PC-3 (cell line): ENCODE data around the genes KRT3, PFDN5 and AAAS.

- RAMPAGE, long total RNA: no peak
Measured at GRCh38 chr12:52242900-52243797, 10.1 kb downstream of the KRT7 start.

- RAMPAGE, long total RNA: no peak
Measured at GRCh38 chr12:52514344-52515291, 5.6 kb downstream of the KRT5 start.

- RAMPAGE, long total RNA: no peak
Measured at GRCh38 chr12:52515423-52516006, 4.7 kb downstream of the KRT5 start.

- RAMPAGE, long total RNA: no peak
Measured at GRCh38 chr12:52795976-52796342, at the start of gene KRT3. Gene KRT3 (minus strand): TSS chr12:52796117.

- RAMPAGE, long total RNA: no peak
Measured at GRCh38 chr12:52884177-52884999, 20.5 kb downstream of the KRT8 start.

DNA sequence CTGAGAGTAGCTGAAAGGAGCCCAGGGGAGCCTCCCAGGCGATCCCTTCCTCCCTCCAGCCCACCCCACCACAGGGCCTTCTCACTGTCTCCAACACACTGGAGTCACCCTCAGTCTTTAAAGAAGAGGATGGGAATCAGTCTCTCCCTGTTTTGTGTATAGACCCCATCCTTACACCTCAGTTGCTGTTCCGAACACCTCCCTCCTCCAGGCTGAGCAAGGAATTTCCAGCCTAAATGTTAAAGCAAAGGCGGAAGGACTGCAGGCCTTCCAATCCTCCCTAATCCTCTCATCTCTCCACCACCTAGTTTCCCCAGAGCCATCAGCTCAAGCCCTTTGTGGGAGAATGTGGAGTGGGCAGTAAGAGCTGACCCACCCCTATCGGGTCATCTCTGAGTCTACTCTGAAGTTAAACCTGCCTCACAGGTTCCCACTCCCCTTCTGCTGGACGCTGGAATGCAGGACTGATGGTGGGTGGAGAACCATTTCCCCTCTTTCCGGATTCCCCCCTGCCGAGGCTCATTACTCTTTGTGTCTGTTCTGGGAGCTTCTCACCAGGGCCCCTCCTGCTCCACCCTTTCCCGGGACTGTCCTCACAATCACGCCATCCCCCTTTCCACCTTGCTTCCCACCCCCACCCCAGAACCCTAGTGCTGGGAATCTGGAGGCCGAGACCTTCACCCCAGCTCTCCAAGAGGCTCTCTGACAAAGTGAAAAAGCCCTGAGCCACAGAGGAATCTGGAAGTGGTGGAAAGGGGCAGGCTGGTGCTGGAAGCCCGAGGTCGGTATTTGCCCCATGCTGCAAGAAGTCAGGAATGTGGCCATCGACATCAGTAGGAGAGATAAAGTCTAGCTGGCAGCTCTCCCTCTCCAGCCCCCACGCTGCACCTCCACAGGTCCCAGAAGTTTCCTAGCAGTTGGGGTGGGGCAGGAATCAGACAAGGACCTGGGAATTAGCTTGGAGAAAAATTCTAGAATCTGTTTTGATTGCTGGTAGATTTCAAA lies 3.4 kb upstream of the KRT18 start:
- RAMPAGE, long total RNA: no peak

GRCh38 chr12:53043496-53043734 lies 6.5 kb upstream of the TNS2 start:
- RAMPAGE, long total RNA: no peak

GRCh38 chr12:53053444-53053954 lies 3.6 kb downstream of the TNS2 start:
- RAMPAGE, long total RNA: no peak

DNA sequence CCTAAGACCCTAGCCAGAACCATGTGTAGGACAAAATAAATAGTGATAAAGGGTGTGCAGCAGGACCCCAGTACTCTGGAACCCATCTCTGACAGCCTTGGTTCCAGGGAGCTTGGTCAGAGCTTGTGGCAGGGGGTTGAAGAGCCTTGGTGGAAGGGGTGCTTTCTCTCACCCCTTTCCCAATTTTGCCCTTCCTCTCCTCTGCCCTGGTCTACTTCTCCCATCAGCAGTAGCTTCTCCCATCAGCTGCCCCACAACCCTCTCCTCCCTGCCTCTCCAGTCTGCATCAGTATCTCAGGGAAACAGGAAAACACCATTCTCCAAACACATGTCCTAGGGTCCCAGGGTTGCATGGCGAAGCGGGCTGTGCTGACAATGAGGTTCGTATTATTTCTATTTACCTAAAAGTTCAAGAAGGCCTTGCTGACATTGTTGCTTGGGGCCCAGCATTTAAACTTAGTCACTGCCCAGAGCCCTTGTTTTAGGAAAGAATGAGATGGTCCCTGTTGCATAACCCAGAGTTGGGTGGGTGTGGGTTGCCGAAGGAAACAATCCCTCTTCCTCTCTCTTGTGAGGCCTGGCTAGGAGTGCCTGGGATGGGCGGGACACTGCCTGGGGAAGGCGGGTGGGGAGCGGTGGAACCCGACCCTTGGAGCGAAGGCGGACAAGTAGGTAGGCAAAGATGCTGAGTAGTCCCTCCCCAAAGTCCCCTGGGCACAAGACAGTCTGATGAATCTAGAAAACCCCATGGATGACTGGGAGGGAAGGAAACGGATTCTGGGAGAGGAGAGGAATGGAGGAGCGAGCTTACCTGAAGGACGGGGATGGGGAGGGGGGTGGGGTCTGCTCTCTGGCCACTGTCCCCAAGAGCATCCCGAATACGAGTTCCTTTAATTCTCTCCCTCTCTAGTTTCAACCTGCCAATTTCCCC lies 1.2 kb upstream of the IGFBP6 start:
- RAMPAGE, long total RNA: no peak

DNA sequence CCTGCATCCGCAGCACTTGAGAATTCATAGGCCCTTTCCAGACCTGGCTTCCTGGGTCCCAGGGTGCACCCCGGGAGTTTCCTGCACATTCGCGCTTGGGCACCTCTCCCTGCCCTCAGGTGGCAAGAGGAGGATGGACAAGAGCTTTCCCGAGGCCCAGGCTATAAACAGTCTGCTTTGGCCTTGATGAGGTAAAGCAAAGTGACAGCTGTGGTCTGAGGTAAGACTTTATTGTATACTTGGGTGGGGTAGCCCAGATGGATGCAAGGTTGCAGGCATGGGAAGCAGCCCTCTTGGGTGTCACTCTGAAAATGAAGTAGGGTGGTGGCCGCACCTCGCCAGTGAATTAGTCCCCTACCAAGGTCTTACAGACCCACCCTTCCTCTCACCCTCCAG lies 10.4 kb upstream of the CSAD start:
- RAMPAGE, long total RNA: no peak

- RAMPAGE, long total RNA: no peak
Measured at GRCh38 chr12:53192208-53193352, 11.9 kb upstream of the CSAD start.

DNA sequence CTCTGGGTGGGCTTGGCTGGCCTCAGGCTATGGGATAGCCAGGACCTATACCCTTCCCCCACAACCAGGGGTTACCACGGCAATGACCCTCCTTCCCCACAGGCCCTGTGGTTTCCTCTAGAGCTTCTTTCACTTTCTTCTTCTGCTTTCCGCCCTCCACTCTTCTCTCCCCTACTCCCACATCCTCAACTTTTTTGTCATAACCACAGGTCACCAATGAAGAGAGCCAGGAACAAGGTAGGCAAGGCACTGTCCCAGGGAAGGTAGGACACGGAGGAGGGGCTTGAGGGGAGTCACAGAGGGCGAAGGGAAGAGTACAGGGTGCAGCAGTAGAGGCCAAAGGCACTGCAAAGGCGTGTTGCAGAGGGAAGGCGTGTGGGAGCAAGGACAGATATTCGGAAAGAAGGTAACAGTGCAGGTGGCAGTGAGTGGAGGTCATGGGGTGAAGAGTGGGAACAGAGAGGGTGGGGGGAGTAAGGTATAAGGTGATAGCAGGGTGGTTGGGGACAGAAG lies 2.0 kb upstream of the ITGB7 start:
- RAMPAGE, long total RNA: no peak

DNA sequence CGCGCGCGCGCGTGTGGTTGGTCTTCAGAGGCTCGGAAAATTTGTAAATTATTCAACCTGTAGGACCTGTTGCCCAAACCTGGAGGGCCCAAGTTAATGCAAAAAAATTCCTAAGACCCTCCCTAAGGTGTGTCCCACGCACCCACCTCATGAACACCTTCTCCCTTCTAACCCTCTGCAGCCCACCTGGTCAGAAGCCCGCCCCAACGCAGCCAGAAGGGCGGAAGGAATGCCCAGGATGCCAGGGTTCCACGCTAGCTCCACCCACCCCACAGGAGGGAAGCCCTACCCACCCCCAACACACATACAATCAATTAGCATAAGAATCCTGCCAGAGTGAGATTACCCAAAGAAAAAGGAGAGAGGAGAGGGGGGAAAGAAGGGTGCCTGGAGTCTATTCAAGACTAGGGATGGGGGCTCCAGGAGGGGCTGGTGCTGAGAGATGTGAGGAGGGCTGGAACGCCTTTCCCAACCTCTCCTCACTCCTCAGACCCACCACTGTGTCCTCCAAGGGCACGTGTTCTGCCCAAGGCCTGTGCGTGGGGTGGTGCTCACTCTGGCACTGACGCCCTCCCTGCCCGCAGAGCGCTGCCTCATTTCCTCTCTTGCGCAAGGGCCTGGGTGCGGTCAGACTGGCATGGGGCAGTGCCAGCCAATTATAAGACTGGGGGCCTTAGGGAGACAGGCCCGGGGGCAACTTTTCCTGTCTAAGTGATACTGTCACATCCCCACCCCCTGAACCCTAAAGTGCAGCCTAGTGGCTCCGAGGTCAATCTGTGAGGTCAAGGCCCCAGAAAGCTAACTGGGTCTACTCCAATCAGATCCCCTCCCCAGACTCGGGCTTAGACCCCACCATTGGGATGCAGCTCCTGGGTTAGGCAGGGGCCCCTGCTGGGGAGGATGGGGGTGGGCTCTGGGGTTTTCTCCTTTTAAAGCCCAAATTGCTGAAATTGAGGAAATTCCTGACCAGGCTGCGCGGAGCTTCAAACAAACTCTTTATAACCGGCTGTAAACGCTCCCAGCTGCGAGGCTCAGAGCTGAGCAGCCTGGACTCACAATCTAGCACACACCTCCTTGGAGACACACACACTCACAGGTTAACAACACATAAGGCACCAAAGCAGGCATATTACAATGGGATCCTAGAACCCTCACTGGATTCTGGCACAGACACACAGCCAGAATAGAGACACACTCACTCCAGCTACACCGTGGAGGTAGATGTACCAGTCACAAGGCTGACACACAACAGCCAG lies 10.2 kb upstream of the ITGB7 start:
- RAMPAGE, long total RNA: no peak

DNA sequence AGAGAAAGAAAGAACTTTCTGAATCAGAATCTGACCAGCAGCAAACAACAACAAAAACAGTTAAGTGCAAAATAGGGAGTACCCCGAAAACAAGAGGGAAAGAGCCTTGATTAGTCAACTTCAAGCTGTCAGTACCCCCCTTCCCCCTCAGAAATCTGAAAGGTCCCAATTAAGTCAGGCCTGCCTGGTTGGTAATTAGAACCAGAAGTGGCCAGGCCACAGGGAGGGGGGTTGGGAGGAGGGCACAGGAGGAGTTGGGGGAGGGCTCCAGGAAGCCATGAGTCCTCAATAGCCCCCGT lies 9.7 kb downstream of the RARG start:
- RAMPAGE, long total RNA: no peak

DNA sequence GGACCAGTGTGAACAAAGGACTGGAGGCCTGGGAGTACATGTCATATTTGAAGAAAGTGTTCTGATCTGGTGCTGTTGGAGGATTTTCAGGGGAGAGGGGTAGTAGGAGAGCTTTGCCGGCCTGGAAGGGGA lies 205 bp upstream of the ENSG00000283536 start:
- RAMPAGE, long total RNA: no peak

DNA sequence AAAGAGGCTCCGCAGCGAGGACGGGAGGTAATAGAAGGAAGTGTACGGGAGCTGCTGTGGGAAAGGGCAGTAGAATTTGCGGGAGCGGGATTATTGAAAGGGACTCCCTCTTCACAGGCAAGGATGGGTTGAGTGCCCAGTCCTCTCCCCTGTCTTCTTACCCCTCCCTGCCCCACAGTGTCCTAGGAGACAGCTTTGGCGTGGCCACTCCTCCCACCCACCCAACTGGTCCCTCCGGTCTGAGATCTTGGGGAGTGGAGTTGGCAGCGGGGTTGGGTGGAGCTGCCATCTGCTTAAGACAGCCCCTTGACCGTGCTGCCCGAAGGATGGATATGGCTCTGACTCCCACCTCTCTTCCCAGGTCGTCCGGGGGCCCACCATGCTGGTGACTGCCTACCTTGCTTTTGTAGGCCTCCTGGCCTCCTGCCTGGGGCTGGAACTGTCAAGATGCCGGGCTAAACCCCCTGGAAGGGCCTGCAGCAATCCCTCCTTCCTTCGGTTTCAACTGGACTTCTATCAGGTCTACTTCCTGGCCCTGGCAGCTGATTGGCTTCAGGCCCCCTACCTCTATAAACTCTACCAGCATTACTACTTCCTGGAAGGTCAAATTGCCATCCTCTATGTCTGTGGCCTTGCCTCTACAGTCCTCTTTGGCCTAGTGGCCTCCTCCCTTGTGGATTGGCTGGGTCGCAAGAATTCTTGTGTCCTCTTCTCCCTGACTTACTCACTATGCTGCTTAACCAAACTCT lies 736 bp downstream of the MFSD5 start:
- RAMPAGE, long total RNA: no peak

GRCh38 chr12:53295157-53295703 lies at the start of gene PFDN5:
Gene PFDN5 (plus strand): TSS chr12:53295542.
- RAMPAGE, long total RNA: start-site peak on the plus strand at chr12:53295540-53295570, 729 and 215 reads in 2 replicates

DNA sequence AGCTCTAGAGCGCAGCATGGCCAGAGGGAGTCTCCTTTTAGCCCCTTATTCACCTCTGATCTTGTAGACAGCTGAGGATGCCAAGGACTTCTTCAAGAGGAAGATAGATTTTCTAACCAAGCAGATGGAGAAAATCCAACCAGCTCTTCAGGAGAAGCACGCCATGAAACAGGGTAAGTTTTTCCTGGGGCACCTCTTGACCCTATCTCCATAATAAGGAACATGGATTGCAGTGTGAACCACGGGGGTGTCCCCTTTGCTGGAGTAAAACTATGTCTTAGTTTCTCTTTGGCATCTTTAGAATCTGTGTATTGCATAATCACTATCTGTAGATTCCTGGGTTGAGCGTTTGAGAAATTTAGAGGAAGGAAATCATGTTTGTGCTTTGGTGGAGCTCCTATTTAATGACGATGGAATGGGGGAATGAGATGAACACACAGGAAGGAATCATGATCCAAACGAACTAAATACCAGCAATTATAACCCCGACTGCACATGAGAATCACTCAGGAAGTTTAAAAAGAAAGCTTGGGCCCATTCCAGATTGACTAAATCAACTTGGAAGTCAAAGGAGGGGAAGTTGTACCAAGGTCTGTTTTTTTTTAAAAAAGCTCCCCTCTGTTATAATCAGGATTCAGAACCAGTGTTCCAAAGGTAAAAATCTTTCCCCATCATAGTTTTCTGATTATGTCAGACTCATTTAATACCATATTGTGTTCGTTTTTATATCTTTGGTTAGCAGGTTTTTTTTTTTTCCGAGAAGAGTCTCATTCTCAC lies 1.3 kb upstream of the MYG1 start:
- RAMPAGE, long total RNA: no peak

- RAMPAGE, long total RNA: no peak
Measured at GRCh38 chr12:53320787-53321837, at the start of gene AAAS. Gene AAAS (minus strand): TSS chr12:53321610.

DNA sequence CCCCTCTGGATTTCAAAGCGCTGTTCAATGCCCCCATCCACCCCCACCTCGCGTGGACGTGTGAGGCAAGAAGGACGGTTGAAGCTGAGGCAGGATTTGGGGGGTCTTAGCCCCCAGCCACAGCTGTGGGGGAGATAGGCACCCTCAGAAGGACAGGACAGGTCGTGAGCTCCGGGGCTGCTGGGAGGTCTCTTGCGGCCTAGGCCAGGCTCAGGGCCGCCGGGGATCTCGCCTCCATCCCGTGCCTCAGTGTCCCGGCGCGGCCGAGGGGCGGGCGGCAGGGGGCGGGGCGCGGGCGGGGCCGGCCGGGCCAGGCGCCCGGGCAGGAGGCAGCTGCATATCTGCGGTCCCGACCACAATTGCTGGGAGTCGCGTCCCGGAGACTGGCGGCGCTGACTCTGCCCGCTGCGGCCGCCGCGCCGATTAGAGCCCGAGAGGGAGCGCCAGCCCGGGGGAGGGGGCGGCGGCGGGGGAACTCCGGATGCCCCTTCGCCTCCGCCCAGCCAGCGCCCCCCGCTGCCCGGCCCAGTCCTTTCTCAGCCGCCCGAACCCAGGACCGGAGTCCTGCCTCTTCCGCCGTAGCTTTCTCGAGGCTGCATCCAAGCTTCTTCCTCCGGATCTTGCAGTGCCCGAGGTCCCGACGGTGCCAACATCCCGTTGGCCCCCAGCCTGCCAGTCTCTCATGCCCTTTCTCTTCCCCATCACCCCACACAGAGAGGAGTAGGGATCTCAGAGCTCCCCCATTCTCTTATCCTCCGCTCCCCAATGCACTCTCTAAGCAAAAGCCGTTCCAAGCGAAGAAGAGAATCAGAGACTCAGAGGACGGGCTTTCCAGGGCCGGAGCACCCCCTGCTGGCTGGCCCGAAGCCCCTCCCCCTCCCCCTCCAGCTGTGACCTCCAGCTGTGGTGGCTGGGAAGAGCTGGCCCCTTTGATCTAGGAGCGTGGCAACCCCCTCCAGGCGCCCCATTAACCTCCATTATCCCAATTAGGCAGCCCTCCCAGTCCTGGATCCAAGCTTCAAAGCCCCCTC lies 8.7 kb upstream of the SP7 start:
- RAMPAGE, long total RNA: no peak